T47D (cell line): ENCODE measurements around the gene AGGF1.

GRCh38 chr5:75037014-75037431 lies 15.3 kb downstream of the GCNT4 start:
- RRBS, result no CpG with 5 or more reads among the region's 2 CpGs

GRCh38 chr5:75336044-75337099 lies 648 bp upstream of the HMGCR start:
- RRBS, result 2% methylated on average over 4 of the region's 41 CpGs

GRCh38 chr5:75491566-75491934 lies 19.9 kb downstream of the CERT1 start:
- RRBS, result no CpG with 5 or more reads among the region's 2 CpGs

- RRBS, result no CpG with 5 or more reads among the region's 5 CpGs
These were observed 47.4 kb upstream of the CERT1 start for GRCh38 chr5:75558727-75559408.

DNA sequence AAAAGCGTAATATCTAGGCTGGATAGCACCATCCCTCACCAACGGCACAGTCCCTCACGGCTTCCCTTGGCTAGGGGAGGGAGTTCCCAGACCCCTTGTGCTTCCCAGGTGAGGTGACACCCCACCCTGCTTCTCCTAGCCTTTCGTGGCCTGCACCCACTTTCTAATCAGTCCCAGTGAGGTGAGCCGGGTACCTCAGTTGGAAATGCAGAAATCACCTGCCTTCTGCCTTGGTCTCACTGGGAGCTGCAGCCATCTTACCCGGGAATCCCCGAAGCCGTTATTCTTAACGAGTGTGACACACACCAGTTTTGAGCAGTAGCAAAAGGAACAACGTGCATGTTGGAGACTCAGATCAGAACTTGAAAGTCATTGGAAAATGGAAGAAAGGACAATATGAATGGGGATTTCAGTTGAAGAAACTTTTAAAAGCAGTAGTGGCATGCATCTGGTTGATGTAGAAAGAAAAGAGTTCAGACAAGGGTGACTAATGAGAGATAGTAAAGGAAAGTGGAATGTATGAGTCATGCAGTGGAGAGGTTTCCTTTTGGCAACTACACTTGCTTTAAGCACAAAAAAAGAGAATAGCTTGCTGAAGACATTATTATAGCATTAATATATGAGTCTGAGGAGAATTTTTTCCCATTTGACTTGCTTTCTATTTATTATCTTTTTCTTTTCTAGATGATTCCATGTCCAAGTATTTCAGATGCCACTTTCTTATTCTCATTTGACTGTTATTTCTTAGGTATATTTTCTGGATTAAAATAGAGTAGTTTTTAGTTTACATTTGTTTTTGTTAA lies 44.5 kb upstream of the ANKDD1B start:
- RRBS, result 72% methylated on average over 1 of the region's 10 CpGs

- RRBS, result no CpG with 5 or more reads among the region's 7 CpGs
These were observed 17.5 kb upstream of the ANKDD1B start for GRCh38 chr5:75593592-75594322.

- RRBS, result no CpG with 5 or more reads among the region's 1 CpG
These were observed 65.0 kb upstream of the IQGAP2 start for GRCh38 chr5:76337929-76338618.

DNA sequence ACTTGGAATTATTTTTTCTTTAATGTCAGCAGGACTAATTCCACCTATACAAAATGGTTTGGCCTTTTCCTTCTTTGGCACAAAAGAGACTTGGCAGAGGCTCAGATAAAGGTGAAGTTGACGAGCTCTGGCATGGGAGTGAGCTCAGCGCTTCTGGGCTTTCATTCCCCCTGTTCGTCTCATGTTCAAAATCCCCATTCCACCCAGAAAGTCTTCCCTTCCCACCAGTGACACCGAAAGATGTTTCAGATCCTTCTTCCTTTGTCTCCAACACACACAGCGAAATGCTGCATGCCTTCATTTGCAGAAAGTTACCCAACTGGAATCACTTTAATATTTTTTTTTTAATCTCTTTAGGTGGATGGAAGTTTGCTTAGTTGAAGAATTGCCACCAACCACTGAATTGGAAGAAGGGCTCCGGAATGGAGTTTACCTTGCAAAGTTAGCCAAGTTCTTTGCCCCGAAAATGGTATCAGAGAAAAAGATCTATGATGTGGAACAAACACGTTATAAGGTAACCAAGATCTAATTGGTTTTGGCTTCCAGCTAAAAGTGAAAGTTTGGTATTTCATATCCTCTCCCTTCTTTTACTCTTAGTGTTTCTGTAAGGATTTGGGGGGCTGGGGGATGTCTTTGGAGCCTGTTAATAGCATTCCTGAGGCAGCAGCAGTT lies 61.0 kb downstream of the F2RL2 start:
- RRBS, result no CpG with 5 or more reads among the region's 8 CpGs

- RRBS, result no CpG with 5 or more reads among the region's 7 CpGs
These were observed 20.6 kb upstream of the F2R start for GRCh38 chr5:76695194-76695824.

DNA sequence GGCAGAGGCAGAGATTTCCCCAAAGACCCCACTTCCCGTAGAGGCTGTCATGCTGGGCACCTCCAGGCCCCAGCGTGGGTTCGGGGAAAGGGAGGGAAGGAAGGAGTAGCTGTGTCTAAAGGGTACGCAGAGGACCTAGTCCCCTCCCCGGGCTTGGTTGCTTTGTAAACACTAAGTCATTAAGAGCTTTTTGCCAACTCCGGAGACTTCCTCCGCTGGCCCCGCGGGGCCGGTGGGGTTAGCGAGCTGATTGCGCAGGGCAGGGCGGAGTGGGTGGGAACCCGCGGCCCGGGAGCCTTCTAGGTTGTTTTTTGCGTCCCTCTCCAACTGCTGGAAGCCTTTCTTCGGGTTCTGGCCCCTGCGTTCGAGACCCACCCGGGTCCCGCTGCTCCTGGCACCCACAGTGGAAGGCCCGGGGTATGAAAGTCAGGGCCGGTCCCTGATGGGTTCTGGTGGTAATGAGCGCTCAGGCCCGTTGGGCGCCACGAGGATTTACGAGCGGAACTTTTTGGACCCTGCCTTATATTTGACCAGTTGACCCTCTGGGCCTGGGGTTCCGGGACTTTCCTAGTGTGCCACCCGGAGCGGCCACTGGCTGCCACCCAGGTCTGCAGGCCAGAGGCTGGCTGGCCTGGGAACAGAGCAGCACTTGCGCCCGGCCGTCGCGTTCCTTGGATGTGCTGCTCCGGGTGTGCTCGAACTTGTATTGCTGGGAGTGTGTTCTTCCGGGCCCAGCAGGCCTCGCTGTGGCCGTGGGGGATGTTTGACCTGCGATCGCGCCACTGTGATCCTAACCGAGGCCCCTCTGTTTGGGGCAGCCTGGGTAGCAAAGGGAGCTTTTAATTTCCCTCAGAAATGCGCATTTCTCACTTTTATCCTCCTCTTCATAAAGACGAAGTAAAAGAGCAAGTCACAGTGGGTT lies 917 bp downstream of the F2RL1 start:
- RRBS, result 6% methylated on average over 23 of the region's 49 CpGs

DNA sequence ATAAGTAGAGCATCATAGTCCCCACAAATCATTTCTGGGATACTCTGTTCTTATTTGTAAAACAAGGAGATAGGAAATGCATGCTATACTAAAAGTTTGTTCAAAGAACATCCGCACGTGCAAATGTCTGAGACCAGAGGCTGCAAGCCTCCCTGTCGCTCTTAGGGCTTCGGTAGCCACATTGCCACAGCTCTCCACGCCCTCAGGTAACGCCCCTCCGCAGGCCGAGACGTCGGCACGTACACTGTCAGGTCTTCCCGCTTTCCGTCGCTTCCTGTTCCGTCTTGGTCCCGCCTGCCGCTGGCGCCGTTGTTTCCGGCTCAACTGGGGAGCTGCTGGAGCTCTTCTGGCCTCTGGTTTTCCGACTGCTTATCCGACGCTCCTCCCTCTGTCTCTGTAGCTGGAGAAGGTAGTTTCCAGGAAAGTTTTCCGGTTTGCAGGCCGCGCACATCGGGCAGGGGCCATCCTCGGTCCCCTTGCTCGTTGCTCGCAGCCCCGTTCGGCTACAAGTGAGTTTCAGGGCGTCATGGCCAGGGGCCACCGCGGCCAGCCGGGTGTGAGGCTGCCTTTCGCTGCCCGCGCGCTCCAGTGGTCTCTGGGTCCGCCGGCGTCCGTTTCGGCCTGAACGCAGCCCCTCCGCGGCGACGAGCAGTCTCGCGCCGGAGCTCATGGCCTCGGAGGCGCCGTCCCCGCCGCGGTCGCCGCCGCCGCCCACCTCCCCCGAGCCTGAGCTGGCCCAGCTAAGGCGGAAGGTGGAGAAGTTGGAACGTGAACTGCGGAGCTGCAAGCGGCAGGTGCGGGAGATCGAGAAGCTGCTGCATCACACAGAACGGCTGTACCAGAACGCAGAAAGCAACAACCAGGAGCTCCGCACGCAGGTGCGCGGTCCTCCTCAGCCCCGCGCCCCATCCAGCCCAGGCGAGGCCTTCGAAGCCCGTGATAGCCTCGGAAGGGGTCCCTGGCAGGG lies at the start of gene AGGF1:
AGGF1 (plus strand) TSS at position 306 of the 967 bp plus-strand sequence.
- RRBS, result 1% methylated on average over 26 of the region's 82 CpGs

DNA sequence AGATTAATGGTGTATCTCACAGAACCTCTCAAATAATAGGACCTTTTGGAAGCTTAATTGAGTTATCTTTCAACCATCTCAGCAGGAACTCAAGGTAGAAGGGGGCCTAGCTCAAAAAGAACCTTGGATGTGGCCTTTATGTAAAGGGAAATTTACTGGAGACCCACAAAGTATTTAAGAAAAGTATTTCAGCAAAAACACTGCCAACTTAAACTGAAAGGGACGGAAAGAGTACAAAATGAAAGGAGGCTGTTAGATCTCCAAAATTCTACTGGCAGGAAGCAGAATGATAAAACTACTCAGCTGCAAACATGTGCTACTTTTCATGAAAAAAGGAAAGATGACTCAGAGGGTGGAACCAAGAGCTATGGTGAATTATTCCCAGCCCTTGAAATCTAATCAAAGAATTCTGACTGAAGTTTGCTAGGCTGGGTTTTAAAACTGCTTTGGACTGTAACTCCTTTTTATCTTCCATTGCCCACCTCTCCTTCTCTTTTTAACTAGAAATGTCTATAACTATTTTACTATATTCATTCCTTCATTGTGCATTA lies 58.5 kb upstream of the ZBED3 start:
- RRBS, result no CpG with 5 or more reads among the region's 1 CpG

DNA sequence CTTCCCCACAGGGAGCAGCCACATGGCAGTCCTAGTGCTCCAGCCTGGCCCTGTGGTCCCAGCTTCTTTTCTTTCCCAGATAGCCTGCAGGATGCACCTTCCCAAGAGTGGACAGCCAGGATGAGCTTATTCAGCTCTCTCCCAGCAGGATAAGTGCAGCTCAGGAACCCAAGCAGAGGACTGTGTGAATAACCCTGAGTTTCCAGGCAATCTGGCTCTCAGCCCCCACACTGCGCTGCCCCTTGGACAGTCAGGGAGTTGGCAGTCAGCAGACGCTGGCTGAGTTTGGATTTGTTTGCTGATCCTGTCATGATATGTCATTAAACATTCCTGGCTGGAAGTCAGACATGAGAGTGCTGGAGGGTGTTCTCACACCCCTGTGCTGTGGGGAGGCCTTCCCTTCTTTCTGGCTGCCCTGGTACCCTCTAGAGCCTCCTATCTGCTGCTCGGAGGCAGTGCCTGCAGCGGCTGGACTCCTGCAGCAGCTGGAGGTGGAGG lies 71.7 kb downstream of the PDE8B start:
- RRBS, result no CpG with 5 or more reads among the region's 4 CpGs

DNA sequence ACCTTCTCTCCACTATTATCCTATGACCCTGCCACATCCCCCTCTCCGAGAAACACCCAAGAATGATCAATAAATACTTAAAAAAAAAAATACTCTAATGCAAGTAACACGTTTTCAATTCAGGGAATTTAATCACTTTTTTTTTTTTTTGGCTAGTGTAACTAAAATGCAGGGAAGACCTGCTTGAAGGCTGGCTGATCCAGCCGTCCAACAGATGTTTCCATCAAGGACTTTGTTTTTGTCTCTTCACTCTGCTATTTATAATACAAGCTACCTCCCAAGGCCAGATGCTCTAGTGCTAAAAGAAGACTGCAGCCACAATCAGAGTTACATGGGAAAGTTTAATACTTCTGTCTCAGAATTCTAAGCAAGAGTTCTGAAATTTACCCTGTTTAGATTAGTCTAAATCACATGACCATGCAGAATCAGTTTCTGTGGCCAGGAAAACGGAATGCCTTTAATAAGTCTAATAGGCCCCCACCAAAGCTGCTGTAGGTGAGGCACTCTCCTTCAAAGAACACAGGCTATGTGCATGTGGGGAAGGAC lies 14.5 kb downstream of the TBCA start:
- RRBS, result no CpG with 5 or more reads among the region's 4 CpGs

DNA sequence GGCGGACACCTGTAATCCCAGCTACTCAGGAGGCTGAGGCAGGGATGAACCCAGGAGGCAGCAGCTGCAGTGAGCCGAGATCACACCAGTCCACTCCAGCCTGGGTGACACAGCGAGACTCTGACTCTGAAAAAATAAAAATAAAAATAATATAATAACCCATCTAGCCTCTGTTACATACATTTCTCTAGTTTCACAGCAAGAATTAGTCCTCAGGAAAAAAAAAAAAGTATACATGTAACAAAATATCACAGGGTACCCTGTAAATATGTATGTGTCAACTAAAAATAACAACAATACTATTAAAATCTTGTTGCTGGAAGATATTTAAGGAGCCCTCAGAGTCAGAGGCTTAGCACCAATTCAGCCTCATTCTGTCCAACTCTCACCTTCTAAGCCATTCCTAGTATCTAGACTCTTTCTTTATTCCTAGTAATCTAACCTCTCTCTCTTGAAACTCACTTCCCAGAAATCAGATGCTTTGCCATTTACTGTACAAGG lies 5.1 kb downstream of the TBCA start:
- RRBS, result no CpG with 5 or more reads among the region's 3 CpGs

DNA sequence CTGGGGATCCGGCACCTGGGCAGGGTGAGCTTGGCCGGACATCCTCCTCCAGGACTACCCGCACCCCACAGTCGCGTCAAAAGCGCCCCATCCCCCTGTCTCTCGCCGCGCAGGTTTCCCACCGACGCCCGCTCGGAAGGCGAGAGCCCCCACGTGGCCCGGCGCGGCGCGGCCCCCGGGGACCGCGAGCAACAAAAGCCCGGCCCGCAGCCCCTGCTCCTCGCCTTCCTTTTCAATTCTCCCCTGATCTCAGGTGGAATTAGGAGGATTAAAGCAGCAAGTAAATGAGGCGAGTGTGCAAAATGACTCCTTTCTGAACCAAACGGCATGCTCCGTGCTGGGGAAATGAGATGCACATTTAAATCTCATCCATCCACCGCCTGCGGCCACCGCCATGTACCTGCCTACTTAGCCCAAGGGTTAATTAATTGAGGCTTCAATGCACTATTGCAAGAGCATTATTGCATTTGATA lies 196.6 kb upstream of the TBCA start:
- RRBS, result 54% methylated on average over 3 of the region's 32 CpGs

DNA sequence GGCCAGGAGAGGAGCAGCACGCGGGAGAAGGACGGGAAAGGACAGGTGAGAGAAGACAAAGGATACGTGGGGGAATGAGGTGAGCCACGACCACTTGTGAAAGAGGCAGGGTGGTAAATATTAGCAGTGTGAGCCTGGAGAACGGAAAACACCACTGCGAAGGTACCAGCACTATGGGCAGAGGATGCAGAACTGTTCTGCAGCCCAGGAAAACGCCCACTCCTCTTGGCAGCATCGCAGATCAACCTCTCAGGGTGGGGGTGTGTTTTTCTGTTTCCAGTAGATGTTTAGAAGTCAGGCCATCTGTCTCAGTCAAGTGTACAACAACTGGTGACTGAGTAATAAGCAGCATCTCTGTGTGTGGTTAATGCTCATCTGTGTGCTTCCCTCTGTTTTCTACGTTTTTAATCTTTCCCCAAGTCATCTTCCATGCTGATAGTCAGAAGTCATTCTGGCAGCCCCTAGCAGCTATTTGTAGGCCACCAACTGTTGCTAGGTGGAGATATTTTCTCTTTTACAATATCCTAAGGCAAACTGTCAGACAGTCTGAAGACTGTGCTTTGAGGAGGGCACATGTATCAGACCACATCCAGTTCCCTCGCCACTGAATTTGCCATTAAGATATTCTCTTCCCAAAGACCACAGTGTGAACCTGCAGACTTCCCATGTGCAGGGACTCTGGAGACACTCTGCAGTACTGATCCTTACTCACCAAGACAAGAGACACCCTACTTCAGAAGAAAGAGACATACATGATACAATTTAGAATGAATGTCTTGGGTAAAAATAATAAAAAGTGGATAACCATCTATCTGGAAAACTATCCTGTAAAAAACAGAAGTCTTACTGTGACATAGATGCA lies 137.8 kb downstream of the SCAMP1 start:
- RRBS, result no CpG with 5 or more reads among the region's 11 CpGs

- RRBS, result no CpG with 5 or more reads among the region's 3 CpGs
These were observed 91.2 kb downstream of the LHFPL2 start for GRCh38 chr5:78557510-78557723.

GRCh38 chr5:78647831-78648479 lies 617 bp downstream of the LHFPL2 start:
- RRBS, result 1% methylated on average over 28 of the region's 67 CpGs